B cell (primary cell): ENCODE results near the genes MYO15B and SMIM5.

GRCh38 chr17:75455383-75455836 is 1.0 kb upstream of the TMEM94 start:
- PRO-cap, result no peak
- CAGE, long polyA plus RNA, result no peak

GRCh38 chr17:75468211-75468801 is 11.9 kb downstream of the TMEM94 start:
- PRO-cap, result no peak
- CAGE, long polyA plus RNA, result no peak

DNA sequence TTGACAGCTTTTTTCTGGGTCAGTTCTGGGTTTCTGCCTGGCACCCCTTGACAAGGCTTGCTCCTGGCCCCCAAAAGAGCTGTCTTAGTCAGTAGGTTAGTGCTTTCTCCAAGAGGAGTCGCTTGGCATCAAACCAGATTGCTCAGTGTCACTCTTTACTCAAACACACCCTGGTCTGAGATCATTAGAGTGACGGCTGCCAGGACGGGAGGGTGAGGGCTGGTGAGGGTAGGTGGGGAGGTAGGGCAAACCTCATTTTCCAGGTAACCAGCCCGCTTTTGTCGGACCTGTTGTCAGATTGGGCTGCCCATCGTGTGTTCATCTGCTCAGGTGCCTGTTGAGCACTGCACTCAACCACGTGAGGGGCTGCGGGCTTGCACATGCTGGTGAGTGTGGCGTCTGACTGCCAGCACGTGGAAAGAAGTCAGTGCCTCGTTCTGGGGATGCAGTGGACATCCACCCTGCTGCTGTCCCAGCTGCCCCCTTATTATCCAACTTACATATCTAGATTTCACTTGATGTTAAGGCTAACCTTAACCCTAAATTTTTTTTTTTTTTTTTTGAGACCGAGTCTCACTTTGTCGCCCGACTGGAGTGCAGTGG is 12.5 kb downstream of the TMEM94 start:
- PRO-cap, result no peak
- CAGE, long polyA plus RNA, result no peak

GRCh38 chr17:75477054-75477606 is 20.7 kb downstream of the TMEM94 start:
- PRO-cap, result no peak
- CAGE, long polyA plus RNA, result no peak

- PRO-cap, result no peak
- CAGE, long polyA plus RNA, result no peak
Observed at GRCh38 chr17:75502823-75503446, 12.4 kb downstream of the CASKIN2 start.

- PRO-cap, result no peak
- CAGE, long polyA plus RNA, result no peak
Observed at GRCh38 chr17:75521620-75522682, 3.5 kb upstream of the LLGL2 start.

GRCh38 chr17:75555406-75556332 is 30.2 kb downstream of the LLGL2 start:
- PRO-cap, result no peak
- CAGE, long polyA plus RNA, result no peak

DNA sequence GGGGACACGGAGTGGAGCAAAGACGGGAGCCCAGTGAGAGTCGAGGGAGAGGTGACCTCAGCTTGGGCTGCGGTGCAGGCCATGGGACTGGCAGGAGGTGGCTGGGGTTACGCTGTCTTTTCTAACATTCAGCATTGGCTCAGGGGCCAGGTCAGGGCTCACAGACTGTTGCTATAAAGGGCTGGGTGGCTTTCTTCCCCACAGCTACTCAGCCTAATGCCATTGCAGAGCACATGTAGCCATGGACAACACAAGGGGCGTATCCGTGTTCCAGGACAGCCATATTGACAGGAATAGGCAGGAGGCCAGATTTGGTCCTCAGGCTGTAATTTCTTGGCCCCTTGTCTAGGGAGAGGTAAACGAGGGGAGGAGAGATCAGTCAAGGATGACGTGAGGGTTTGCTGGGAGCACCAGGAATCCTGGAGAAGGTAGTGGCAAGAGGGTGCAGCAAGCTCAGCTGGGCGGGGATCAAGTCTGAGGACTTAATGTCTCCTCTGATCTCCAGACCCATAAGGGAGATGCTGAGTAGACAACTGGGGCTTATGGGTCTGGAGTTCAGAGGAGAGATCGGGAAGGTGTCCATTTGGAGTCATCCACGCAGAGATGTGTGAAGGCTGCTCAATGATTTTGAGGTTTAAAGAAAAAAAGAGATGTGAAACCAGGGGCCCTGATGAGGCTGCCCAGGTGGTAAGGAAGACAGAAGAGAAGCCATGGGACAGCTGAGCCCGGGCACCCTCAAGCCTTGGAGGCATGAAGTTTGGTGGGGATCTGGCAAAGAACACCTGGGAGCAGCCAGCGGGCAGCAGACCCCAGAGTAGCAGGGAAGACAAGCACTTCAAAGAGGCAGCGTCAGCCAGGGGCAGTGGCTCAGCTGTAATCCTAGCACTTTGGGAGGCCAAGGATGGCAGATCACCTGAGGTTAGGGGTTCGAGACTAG is 21.0 kb upstream of the MYO15B start:
- PRO-cap, result unidirectional peak, minus-strand start at position 609 of the sequence
- CAGE, long polyA plus RNA, result no peak

- PRO-cap, result unidirectional peak, plus-strand start at chr17:75581345
- CAGE, long polyA plus RNA, result no peak
Observed at GRCh38 chr17:75581034-75581425, 6.6 kb upstream of the MYO15B start.

DNA sequence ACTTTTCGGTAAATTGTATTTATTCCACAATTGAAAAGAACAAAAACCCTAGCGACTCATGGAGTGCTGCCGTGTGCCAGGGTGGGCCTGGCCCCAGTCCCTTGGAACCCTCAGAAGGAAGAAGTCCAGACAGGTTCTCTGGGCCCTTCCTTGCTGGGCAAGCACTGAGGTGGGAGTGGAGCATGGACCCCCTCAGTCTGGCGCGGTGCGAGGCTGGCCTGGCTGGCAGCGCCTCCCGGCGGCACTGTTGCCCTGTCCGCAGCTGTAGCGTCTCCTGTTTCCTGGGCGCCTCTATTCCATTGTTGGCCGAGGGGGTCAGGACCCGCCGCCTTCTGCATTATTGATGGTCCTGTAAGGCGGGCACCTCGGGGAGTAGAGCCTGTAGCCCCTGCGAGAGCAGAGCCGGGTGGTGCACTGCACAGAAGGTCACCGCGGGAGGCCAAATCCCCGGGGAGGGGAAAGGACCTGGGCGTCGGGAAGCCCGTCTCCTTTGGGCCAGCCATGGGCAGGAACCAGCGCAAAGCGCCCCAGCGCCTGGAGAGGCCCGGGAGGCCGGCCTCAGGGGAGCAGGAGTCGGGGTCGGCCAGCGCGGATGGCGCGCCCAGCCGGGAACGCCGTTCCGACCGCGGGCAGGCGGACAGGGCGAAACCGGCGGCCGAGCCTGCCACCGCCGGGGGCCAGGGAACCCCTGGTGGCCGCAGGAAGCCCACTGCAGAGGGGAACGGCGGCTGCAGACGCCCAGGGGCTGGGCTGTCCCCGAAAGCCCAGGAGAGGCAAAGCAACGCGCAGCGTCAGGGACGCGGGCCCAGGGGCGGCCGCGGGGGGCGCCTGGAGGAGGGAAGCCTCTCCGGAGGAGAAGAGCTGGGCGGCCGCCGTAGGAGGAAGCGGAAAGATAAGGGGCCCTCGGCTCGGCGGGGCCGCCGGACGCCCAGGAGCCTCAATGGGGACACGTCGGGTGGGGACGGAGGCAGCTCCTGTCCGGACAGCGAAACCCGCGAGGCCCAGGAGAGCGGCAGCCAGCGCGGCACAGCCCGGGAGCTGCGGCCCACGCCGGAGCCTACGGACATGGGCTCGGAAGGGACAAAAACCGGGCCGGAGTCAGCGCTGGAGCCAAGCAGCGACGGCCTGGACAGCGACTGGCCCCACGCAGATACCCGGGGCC is at the start of gene MYO15B:
TSS of gene MYO15B (plus strand) at position 244 of the 1,162 bp plus-strand sequence.
- PRO-cap, result bidirectional peak, plus-strand start at position 856 of the sequence, minus-strand start at position 767 of the sequence
- CAGE, long polyA plus RNA, result no peak

DNA sequence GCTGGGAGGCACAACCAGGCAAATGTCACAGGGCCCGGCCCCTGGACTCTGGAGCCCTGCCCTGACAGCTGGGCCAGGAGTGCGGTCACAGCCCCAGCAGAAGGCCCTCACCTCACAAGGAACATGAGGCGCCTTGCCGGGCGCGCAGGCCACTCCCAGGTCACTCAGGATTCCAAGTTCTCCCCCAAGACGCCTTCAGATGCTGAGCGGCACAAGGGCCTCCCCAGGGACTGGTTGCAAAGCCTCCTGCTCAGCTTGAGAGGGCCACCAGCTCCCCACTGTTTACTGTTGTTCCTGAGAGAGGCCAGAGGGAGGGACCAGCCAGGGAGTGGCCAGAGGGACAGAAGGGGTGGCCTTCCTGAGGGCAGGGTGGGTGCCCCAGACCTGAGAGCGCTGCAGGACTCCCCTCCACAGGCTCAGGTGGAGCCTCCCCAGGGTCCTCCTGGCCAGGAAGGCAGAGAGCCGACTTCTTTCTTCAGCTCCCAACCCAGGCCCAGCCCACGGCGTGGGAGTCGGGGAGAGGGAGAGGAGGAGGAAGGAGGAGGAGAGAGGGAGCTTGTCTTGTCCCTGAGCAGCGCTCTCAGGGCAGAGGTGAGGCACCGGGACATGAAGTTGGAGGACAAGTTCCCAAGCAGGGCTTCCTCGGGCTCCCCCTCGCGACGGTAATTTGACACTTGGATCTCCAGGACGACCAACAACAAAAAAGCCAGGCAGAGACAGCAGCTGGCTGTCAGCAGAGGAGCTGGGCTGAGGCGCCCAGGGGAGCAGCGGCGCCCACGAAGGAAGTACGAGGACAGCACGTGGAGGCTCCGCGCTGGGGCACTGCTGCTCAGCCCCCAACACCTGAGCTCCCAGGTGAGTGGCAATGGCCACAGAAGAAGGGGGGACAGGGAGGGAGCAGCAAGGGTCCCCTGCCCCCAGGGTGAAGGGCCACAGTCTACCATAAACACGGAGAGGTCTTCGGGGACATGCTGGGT is at the start of gene SMIM5:
TSS of gene SMIM5 (plus strand) at position 87 of the 977 bp plus-strand sequence.
- PRO-cap, result no peak
- CAGE, long polyA plus RNA, result no peak

GRCh38 chr17:75641279-75641852 is 4.7 kb upstream of the SMIM6 start:
- PRO-cap, result no peak
- CAGE, long polyA plus RNA, result no peak

- PRO-cap, result no peak
- CAGE, long polyA plus RNA, result no peak
Observed at GRCh38 chr17:75673645-75674032, 6.5 kb downstream of the SAP30BP start.

DNA sequence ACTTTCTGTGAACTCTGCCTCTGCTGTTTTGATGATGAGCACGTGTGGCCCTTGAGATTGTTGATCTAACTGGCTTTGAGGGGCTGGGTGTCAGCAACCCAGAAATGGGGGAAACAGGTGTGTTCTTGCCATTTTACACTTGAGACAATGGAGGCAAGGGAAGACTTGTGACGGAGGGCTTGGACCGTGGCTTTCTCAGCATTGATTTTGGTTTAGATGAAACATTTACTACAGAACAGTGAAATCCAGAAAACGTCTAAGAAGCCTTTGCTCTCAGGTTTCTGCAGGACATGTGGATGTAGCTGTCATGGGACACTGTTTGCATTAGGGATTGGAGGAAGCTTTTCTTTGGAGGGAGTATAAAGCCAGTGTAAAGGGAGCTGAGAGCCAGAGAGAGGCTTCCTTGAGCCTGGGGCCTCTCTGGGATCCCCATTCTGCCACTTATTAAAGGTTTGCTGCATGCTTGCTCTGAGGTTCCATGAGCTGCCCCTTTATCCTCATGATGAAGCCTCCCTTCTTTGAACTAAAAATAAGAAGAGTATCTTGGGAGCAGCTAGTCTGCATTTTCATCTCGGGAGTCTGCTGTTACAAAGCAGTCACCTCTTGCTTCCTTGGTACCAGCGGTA is 25.4 kb downstream of the SAP30BP start:
- PRO-cap, result no peak
- CAGE, long polyA plus RNA, result no peak

DNA sequence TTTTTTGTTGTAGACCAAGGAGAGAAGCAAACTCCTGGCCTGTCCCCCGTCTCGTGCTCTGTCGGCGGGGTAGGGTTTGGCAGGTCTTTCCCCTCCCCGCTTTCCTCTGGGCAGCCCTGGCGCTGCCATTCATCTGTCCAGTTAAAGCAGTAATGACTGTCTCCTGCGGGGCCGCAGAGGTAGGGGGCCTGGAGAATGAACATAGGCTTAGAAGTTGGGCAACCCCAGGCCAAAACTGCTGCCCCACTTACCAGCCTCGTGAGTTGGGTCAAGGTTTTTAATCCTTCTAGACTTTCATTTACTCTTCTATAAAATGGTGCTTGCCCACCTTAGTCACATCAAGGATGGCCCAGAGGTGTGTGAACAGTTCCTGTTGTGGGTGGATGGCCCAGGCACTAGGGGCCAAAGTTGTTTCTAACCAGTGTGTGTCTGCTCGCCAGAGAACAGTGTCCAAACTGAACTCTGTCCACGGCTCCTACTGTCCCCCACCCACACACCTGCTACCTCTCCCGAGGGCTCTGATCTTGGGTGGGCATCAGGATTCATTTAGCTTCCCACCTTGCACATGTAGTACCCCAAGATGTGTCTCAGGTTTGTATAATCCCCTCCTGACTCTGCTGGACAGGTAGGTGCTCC is 13.1 kb upstream of the ITGB4 start:
- PRO-cap, result no peak
- CAGE, long polyA plus RNA, result no peak

- PRO-cap, result no peak
- CAGE, long polyA plus RNA, result no peak
Observed at GRCh38 chr17:75723152-75723651, 1.9 kb downstream of the ITGB4 start.

- PRO-cap, result no peak
- CAGE, long polyA plus RNA, result no peak
Observed at GRCh38 chr17:75742173-75742957, 21.1 kb downstream of the ITGB4 start.

DNA sequence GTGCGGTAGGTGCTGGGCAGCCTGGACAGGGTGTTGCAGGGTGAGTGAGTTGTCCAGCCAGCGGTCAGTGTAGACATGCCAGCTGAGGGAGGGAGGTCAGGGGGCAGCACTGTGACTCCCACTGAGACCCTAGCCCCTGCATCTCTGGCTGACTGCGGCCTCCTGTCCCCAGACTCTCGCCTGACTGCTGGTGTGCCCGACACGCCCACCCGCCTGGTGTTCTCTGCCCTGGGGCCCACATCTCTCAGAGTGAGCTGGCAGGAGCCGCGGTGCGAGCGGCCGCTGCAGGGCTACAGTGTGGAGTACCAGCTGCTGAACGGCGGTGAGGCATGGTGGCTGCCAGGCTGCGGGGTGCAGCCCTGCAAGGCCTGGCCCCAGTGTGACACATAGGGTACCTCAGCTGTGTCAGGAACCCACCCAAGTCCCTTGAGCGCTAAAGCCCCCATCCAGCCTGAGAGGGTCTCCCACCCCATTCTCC is 9.4 kb downstream of the GALK1 start:
- PRO-cap, result no peak
- CAGE, long polyA plus RNA, result no peak

- PRO-cap, result no peak
- CAGE, long polyA plus RNA, result no peak
Observed at GRCh38 chr17:75756243-75757270, 8.4 kb downstream of the GALK1 start.

DNA sequence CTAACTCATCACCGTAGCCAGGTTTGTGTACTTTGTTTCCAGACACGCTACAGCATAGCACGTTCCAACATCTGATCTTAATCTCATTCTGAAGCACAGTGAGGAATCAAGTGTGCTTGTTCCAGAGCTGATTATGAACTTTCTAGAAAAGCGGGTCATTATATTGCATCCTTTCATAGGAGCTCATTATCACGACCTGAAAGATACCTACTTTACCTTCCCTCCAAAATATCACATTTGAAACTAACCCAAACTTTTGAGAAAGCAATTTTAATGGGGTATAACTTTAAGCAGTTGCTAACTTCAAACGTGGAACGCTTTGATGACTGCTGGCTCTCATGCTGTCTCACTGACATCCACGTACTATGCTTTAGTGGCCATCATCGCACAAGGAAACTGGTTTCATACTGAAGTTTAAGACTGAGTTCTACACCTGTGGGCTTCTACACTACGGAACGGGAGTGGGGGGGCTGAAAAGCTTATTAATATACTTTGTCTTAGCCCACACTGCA is 2.8 kb downstream of the H3-3B start:
- PRO-cap, result no peak
- CAGE, long polyA plus RNA, result no peak